ENCODE data around the gene TDG.

DNA sequence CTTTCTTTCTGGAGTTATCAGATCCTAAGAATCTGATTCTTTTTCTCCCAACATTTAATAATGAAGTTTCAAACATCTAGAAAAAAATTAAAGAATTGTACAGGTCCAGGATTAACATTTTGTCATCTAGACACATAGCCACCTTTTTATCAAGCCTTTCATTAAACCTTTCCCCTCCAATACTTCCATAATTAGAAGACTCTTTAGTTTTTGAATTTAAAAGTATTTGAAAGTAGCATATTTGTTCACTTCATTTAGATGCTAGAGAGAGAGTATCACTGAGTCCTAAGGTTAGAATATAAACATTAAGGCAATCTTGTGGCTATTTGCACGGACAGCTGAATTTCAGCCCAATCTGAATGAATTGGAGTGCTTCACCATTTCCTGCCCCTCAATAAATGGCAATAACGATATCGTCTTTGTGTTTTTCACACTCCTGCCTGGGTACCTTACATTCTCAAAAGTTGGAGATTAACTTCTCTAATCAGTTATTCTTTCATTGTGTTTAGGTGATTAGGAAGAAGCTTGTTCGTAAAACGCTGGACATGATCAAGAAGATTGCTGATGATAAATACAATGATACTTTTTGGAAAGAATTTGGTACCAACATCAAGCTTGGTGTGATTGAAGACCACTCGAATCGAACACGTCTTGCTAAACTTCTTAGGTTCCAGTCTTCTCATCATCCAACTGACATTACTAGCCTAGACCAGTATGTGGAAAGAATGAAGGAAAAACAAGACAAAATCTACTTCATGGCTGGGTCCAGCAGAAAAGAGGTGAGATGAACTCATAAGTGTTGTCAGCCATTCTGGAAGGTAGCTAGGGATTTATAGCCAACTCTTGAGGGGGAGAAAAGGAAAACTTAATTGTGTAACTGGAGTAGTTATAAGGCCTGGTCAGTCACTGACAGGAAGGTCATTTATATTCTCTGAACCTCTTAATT is 12.1 kb downstream of the HSP90B1 start:
- PRO-cap, result no peak

DNA sequence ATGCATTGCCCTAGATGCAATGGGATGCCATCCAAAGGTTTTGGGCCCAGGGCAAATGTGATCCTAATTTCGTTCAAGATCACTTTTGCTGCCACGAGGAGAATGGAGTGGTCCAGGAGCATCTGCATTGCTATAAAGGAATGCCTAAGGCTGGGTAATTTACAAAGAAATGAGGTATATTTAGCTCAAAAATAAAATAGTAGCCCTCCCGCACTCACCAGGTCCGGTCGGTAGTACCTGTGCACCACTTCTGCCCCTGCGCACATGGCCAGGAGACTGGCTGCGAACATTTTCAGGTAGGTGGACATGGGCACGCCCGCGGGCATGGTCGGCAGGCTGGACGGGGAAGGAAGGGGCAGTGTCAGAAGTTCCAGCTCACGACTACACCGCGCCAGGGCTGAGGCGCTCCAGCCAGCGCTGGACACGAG is 588 bp downstream of the UQCC6 start:
- PRO-cap, result unidirectional peak, plus-strand start at position 364 of the sequence

GRCh38 chr12:103965562-103966824 is at the start of gene TDG:
Gene TDG, plus strand, starts transcription at chr12:103965872.
- PRO-cap, result bidirectional peak, plus-strand start at chr12:103965847, minus-strand start at chr12:103965707; bidirectional peak, plus-strand start at chr12:103966220, minus-strand start at chr12:103966099

DNA sequence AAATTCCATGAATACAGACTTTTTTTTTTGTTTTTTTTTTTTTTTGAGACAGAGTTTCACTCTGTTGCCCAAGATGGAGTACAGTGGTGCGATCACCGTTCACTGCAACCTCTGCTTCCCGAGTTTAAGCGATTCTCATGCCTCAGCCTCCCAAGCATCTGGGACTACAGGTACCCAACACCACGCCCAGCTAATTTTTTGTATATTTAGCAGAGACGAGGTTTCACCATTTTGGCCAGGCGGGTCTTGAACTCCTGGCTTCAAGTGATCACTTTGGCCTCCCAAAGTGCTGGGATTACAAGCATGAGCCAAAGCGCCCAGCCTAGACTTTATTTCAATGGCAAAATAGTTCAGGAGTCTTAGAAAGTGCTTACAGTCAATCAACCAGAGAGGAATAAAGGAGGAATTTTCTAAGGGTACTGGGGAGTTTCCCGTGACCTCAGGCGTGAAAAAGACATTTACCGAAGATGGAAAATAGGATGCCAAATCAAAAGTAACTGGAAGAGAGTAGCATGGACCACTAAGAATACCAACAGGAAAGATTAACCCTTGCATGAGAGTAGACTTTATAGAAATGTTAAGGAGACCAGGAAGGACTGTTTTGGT is 2.2 kb downstream of the TDG start:
- PRO-cap, result no peak

- PRO-cap, result unidirectional peak, plus-strand start at chr12:104064833
These were observed 349 bp downstream of the HCFC2 start for GRCh38 chr12:104064722-104065038.

GRCh38 chr12:104065113-104065604 is 828 bp downstream of the HCFC2 start:
- PRO-cap, result no peak

GRCh38 chr12:104178059-104178348 is 37.6 kb upstream of the TXNRD1 start:
- PRO-cap, result no peak

- PRO-cap, result no peak
These were observed 25.8 kb downstream of the EID3 start for GRCh38 chr12:104329200-104329845.

DNA sequence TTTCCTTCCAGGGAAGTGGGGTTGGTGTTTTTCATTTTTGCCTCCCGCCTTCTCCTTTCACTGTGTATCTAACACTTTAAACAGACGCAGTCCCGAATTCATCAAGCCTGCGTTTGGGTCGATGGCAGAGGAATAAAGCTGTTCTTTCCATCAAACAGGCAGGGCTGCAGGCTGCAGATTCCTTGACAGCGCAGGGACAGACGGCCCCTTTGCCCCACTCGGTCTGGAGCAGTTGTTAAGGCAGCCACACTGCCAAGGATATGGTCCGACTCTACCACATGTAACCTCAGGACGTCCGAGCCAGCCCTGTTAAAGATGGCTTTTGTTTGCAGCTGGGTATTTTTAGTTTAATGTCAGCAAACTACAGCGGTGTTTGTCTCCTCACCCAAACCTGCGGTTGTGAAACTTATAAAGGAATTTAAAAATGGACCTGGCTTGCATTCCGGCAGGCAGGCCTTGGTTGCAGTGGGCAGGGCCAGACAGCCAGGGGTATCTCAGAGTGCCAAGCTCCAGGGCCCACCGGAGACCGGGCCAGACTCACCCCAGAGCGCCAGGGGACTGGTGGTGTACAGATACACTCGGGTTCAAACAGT is 2.1 kb downstream of the CHST11 start:
- PRO-cap, result no peak

DNA sequence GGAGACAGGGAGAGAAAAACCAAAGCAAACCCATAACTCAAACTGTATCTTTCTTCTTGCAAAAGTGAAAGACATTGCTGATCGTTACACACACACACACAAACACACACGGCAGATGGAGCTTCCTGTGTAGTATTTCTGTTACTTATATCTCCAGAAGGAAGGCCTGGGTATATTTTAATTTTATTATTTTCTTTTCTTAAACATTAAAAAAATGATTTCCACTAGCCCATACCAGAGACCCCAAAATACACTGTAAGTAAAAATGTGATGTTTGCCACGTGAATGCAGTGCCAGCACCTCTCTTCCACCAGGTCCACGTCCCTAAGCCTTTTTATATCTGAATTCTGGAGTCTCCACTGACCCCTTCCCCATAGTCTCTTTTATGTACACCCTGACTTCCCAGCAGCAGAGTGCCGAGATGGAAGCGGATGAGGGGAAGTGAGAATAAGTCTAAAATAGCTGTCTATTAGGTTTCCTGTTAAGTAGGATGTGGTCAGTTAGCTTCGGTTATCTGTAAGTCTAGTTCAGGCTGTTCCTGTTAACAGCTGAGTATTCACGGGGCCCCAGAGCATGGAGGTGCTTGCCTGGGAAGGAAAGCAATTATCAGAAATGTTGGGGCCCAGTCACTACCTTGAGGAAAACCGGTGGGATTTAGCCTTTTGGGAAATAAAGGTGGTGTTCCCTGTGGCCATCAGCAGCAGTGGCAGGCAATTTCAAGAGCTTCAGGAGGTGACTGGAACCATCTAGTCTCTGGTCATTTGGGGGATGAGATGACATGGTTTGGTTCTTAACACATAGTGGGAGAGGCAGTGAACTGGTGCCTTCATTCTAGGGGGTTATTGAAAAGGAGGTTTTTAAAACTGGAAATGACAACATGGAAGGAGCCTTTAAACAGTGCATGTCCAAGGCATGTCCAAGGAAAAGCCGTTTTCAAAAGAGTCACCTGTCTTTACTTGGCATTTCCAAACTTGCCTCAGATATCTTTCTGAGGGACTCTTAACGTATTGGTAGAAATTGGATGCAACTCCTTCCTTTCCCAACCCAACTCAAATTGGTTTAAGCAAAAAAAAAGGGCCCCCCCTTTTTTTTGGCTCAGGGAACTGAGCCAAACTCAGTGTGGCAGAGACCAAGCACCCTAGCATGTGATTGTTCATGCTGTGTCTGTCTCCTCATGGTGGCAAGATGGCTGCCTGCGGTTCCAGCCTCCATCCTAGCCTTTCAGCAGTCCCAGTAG is 21.8 kb downstream of the CHST11 start:
- PRO-cap, result bidirectional peak, plus-strand start at position 551 of the sequence, minus-strand start at position 443 of the sequence

DNA sequence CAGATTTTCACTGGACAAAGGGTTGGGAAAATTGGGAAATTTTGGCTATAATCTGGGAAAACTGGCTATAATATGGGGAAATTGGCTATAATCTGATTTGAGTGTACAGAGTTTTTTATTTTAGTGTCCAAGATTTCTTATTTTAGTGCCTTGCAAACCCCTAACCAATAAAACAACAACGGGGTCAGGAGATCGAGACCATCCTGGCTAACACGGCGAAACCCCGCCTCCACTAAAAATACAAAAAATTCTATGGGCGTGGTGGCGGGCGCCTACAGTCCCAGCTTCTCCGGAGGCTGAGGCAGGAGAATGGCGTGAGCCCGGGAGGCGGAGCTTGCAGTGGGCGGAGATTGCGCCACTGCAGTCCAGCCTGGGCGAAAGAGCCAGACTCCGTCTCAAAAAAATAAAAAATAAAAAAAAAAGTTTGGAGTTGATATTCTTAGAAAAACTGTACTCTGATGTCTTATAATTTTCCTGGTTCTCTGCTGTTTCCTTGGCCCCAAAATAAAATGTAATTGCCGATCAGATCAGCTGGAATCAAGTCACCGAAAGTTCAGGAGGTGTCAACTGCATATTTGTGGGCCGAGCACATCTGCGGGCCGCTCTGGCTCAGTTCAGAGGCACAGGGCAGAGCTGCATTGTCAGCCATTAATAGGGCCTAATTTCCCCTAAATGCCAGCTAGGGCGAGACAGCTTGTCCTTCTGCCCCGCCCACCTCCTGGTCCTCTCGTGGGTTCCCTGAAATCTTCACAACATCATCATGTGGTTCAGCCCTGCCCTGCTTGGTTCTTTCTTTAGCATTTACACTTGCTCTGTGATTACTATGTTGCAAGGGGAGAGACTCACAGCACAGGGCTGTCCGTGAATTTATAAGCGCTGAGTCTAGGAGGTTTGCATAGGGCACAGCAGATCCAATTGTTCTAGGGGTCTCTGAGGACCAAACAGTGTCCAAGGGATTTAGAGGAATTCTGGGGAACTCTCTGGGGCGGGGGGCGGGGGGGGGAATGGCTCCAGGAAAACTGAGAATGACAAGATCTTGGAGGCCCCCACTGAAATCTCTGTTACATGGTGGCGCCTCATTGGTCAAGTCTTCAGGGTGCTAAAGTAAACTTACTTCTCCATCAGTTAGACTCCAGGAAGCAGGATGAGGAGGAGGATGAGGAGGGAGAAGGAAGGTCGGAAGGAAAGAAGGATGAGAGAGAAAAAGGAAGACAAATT is 148.8 kb downstream of the CHST11 start:
- PRO-cap, result no peak

DNA sequence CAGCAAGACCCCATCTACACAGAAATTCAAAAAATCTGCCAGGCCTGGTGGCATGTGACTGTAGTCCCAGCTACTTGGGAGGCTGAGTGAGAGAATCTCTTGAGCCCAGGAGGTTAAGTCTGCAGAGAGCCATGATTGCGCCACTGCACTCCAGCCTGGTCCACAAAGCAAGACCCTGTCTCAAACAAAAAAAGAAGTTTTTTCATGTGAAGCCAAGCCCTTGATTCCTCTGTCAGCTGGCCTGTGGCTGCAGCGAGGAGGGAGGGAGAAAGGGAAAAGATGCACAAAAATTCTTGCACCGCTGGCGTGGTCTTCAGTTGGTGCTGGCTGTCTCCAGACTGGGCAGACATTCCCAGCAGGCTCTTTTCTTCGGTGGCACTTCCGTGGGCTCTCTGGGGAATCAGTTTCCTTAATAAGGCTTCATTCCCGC is 248.1 kb downstream of the SLC41A2 start:
- PRO-cap, result no peak

- PRO-cap, result no peak
These were observed 99.5 kb downstream of the SLC41A2 start for GRCh38 chr12:104858560-104858959.

DNA sequence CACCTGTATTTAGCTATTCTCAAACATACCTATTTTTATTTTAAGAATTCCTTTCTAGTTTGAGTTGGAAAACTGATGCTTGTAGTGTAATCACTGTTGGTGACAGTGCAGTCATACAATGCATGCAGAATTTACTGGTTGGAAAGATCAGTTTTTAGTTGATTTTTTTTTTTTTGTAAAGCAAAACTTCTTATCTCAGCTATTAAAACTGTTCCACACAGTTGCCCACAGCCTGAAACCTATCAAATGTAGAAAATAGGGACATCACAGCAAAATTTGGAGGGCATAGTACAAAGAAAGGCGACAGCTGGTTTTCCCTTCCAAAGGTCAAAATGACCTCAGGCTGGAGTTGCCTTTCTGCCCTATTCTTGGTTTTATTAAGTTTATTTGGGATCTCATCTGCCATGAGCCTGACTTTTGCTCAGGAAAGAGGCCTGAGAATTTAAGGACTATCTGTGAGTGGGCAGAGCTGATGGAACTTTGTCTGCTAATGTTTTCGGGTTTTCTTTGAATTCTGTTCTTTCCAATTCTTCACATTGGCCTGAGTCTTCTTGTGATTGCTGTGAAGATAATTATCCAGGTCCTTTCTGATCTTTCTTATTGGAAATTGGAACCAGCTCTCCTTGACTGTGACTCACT is 28.5 kb downstream of the NOPCHAP1 start:
- PRO-cap, result no peak

DNA sequence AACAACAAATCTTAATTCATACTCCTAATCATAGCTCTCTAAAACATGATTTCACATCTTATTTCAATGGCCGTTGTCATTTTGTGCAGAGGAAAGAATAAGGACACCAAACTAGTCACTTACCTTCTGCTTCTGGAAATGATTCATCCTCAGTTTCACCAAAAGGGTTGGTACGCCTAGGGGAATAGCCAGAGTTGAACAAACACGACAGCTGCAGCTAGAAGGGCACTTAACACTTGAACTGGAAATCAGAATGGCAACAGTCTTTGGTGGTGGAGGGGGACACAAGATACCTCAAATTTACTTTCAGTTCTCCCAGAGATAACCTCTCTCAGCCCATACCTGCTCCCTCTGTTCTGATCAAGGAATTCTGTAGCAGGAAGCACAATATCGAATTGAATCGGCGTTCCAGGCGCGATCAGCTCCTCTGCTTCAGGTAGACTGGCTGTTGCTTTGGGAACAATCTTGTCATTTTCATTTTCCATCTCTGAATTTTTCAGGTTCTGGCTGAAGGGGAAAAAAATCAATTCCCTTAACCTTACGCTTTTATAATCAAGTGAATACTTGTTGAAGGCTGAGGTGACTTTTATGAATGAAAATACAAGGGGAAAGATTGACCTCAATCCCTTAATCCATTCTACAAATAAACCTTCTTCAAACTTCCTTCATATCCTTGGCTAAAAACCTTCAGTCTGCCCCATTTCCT is 46.2 kb downstream of the APPL2 start:
- PRO-cap, result no peak

- PRO-cap, result unidirectional peak, minus-strand start at chr12:105233440
These were observed 2.6 kb downstream of the APPL2 start for GRCh38 chr12:105233030-105234129.

DNA sequence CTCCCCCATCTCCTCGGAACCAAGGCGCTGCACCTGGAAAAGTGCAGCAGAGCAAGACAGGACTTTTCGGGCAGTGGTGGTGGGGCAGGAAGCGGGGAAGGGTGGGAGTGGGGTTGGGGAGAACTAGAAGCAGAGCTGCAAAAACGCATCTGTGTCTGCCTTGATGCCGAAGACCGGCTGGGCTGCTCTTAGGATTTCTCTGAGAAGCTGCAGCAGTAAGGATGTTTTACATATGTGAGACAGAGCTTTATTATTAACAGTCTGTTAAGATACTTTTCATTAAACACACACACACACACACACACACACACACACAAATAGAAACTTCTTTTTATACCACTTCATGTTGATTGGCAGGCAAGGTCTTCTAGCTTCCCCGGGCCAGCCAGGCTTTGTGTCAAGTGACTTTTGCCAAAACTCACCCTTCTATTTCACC is 836 bp downstream of the C12orf75 start:
- PRO-cap, result no peak

- PRO-cap, result no peak
These were observed 136.2 kb downstream of the C12orf75 start for GRCh38 chr12:105466500-105467197.

DNA sequence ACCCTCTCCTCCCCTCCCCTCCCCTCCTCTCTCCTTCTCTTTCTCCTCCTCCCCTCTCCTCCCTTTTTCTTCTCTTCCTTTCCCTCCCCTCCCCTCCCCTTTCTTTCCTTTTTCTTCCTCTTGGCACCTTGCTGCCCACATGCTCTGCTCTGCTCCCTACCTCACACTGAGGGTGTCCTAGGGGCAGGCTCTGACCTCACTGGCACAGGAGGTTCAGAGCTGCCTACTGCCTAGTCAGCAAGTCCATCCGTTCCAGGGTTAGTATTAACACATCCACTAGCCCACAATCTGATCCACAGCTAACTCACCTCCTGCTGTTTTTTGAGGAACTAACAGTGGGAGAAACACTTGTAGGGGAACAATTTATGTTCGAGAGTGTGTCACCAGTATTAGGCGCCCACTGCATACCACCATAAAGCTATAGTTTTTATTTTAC is 100.9 kb downstream of the NUAK1 start:
- PRO-cap, result no peak

DNA sequence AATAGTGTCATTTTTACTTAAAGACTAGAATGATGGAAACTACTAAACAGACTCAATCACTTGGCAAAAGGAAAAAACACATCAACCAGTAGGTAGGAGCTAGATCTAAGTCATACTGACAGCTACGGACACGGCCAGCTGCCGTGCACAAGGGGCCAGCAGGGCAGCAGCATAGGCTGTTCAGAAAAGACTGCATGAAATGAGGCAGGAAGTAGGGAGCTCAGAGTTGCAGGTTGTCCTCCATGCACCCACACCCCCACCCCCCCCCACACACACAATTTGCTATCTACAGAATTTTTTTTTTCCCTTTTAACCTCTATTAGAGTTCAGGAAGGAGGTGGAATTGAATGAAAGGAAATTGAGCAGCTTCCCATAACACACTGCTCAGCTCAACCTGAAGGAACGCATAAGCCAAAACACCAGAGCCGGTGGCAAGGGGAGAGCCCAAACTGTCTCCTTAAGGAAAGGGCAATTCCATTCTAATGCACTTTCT is 74.2 kb downstream of the NUAK1 start:
- PRO-cap, result no peak